Progenitor cell of endocrine pancreas (in vitro differentiated cells): Measurements from ENCODE around the gene TRIM42.

DNA sequence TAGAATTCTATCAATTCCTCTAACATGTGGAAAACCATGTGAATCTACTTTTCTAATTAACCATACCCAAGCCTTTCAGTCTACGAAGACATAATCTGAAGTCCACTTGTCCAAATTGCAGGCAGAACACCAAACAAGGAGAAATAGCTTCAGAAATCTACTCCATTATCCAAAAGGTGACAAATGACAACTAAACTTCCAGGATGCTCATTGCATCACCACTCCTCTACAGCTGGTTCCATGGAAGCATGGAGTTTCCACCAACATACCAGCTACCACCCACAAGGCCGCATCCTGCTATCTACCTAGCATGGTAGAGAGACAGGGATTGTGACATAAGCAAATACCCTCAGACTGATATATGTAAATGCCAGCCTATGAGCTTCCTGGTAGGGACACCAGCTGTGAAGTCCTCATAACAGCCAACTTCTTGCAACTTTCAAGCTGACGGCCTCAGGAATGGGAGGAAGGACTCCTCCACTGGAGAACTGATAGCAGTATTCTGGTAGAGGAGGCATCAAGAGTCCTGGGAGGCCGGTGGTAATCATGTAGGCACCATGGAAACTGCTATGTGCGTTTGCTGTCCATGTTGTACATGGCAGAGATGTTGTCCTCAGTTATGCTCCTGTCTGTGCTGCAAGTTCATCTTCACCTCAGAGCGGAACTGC, at the start of gene TRIM42:
Gene TRIM42 (plus strand): TSS at position 392 of the 668 bp plus-strand sequence.
- PRO-cap = no peak

DNA sequence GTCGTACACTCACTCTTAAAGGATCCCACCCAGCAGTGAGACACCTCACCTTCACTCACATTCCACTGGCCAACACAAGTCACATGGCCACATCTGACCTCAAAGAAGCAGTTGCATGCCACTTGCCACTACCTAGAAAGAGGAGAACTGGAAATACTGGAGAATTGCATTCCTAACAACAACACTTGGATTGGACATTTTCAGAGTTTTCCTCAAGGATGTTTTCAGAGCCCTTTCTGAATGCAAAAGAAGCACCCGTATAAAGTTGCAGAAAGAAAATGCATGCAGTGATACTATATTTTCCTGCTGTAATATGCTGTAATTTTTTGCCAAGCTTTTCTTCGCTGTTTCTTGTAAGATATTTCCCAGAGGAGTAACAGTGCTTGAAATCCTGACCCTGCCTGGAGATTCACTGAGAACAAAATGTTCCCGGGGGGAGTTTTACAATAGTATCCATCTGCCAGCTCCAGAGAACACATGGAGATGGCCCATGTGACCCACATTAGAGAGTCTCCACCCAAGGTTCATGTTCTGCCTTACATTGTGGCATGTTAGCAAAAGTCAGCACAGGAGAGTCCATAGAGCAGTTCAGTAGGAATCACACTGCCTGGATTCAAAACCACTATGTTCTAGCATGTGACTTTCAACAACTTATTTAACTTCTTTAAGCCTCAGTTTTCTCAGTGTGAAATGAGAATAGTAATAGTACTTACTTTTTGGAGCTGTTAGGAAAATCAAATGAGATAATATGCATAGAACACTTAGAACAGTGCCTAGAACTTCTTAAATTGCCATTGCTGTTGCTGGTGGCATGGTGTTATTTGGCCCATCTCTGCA, 42.3 kb downstream of the TRIM42 start:
- PRO-cap = no peak

DNA sequence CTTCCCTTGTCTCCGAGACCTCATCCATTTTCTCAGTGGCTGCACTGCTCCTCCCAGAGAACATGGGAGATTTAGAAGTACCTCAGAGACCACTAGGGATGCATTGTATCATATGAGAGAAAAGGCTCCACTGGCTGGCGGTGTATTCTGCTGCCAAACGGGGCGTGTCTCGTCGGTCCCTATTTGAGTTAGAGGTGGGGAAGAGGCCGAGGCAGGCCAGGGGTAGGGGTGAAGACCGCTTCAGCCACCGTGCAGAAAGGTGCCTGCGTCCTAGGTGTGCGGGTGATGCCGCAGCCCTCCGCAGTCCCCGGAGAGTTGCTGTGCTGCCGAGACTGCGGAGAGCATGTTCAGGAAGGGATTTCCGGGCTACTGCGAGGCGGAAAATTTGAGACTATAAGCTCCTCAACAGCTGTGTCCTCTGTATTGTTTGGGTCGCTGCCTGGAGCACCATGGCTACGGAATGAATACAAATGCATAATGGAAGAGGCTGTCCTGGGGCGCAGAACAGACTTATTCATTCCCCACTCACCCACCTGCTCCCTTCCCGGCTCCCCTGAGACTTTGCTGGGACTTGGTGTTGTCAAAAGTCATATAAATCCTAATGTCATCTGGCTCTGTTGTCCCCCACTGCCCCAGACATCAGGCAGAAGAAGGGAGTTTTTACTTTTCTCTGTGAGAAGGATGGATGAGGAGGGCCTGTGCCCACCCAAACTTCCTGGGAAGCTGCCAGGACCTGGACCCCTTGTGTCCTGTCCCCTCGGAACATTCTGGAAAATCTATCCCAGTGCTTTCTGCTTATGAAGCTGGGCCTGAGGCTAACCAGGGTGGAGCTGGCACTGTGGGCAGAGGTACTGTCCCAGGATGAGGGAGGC, 44.0 kb downstream of the SPSB4 start:
- PRO-cap = no peak

- PRO-cap = no peak
Observed at GRCh38 chr3:141116689-141117198, 65.6 kb downstream of the SPSB4 start.

GRCh38 chr3:141228316-141228852, 3.2 kb upstream of the PXYLP1 start:
- PRO-cap = no peak

- PRO-cap = no peak
Observed at GRCh38 chr3:141292067-141292923, 60.7 kb downstream of the PXYLP1 start.

GRCh38 chr3:141369158-141369746, 948 bp downstream of the ZBTB38 start:
- PRO-cap = no peak

GRCh38 chr3:141409871-141410206, 41.5 kb downstream of the ZBTB38 start:
- PRO-cap = no peak

- PRO-cap = no peak
Observed at GRCh38 chr3:141413777-141414382, 45.6 kb downstream of the ZBTB38 start.

DNA sequence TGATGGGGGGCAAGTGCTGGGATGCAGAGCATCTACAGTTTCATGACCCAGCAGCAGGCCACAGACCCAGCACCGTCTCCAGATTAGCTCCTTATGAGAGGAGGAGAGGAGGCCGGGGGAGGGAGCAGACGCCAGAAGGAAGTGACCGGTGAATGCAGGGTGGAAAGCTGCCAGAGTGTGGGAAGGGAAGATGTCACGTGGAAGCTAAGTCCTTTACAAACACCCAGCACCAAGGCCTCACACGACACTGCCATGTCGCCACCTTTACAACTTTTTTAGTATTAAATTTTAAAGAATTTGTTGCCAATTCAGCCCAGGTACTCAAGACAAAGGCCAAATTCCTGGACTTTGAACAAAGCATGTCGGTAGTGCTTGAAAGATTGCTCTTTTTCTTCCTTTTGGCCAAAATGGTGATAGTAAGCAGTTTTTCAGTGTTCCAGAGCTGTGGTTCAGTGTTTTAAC, 58.1 kb downstream of the ZBTB38 start:
- PRO-cap = no peak

DNA sequence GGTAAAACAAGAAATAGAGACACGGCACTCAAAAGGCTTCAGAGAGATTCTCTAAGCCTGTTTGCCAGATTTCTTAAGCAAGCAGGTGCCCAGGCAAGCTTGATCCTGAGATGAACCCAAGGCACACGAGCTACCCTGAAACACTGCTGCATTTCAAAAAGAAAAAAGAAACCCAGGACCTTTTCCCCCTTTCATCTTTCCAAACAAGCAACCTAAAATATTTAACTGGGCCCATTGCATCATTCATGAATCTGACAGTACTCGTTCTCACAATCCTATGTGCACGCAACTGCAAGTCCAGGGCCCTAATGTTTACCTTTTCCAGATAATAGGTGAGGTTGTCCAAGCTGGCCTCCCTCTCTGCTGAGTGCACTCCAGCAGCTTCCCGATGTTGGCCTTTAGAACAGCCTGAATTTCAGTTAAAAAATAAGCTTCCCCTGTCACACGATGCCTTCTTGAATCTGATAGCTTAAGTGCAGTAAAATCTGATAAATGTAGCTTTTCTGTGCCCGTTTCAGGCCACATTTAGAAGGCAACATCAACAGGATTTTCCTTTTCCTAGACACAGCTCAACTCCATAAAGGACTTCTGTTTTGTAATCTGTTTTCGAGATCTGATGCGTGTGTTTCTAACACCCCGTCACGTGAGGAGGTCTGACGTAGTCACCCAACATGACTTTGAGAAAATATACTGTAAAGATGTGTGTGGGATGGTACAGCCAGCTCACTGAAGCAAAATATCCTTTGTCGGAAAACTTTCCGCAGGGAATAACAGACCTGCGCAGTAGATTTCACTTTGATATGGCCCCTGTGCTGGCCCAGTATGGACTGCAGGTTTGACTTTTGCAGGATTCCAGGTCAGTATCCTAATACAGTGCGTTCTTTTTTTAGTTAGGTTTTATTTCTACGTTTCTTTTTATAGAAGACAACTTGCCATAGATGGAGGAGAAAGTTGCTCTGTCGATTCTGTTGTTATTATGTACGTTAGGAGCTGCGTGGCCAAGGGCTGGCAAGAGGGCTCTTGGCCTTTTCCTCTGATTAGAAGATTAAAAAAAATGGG, 55.1 kb upstream of the RASA2 start:
- PRO-cap = no peak

GRCh38 chr3:141441109-141441872, 45.5 kb upstream of the RASA2 start:
- PRO-cap = no peak

DNA sequence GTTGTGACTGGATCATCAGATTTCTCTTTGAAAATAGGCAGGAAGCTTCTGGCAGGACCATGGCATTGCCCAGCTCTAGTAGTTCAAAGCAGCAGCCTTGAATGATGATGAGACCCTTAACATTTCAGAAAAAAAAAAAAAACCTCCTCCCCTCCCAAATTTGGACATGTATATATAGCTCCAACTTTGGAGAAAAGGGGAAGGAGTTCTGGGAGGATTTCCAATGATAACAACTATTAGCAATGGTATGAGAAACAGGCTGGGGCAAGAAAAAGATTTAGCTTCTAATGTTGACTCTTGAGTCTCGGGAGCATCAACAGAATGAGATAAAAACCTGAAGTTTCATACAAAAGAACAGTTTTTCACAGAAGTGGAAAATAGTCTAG, 44.9 kb upstream of the RASA2 start:
- PRO-cap = no peak

GRCh38 chr3:141446362-141447669, 40.0 kb upstream of the RASA2 start:
- PRO-cap = no peak

GRCh38 chr3:141485627-141486611, 908 bp upstream of the RASA2 start:
- PRO-cap = no peak

DNA sequence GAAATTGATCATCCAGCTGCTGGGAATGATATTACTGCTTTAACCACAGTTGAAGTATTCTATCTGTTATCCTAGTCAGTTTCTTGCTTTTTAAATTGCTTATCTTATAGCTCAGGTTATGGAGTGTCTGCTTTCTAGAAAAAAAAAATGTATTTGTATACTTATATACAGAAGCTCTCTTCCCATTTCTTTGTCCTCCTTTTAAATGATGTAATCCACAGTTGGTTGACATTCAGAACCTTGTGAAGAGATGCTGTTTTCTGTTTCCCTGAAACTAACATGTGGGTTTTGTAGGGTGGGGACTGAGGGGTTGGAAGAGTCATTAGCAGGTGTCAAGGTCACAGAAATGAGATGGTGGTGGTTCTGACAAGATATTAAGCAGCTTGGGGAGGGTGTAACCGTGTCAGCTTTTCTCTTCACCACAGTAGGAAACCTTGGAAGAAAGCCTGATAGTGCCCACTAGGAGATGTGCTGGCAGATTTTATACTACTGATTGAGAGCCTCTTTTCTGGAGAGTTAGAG, 2.3 kb downstream of the RASA2 start:
- PRO-cap = no peak

- PRO-cap = no peak
Observed at GRCh38 chr3:141558003-141559230, 71.6 kb downstream of the RASA2 start.

DNA sequence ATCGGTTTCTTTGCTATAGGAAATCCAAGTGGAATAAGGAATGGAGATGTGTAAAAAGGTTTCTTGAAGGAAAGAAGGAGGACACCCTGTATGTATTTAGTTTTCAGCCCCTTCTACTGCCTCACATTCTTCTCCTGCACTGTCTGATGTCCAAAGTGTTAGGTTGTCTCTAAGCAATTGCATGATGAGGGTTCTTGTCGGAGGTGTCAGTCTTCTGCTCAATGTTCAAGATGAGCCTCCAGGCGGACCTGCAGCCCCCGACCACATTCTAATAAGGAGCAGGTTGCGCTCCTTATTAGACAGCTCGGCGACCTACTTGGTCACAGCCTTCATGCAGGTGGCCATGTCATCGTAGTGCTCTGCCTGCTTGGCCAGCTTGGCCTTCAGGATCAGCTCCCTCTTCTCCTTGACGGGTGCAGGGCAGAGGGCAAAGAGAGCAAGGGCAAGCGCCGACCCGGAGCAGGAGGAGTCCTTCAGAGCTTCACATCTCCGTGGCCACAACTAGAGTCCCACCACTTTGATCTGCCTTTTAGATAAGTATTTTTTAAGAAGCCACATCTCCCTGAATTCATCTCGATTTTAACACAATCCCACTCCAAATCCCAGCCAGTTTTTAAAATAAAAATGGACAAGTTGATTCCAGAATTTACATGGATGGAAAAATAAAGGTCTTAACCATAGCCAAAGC, 113.5 kb downstream of the RASA2 start:
- PRO-cap = no peak

GRCh38 chr3:141663945-141664371, 74.1 kb upstream of the RNF7 start:
- PRO-cap = no peak

DNA sequence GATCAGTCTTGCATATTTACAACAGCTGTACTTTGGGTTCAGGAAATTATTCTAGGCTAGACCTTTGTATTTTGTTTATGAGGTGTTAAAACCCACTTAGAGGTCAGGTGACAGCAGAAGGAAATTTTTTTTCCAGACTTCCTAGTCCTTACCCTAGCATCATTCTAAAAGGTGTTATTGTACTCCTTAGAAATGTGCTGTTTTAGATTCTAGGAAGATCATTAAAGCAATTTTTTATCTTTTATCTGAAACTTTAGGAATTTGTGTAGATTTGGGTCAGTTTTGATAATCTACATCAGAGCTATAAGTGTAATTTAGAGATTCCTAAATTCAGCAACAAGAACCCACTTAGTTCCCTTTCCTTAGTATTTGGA, 2.4 kb downstream of the RNF7 start:
- PRO-cap = no peak